Cardiac septum (tissue), 1 donor: Measurements from ENCODE around the genes REEP3 and CTNNA3.

DNA sequence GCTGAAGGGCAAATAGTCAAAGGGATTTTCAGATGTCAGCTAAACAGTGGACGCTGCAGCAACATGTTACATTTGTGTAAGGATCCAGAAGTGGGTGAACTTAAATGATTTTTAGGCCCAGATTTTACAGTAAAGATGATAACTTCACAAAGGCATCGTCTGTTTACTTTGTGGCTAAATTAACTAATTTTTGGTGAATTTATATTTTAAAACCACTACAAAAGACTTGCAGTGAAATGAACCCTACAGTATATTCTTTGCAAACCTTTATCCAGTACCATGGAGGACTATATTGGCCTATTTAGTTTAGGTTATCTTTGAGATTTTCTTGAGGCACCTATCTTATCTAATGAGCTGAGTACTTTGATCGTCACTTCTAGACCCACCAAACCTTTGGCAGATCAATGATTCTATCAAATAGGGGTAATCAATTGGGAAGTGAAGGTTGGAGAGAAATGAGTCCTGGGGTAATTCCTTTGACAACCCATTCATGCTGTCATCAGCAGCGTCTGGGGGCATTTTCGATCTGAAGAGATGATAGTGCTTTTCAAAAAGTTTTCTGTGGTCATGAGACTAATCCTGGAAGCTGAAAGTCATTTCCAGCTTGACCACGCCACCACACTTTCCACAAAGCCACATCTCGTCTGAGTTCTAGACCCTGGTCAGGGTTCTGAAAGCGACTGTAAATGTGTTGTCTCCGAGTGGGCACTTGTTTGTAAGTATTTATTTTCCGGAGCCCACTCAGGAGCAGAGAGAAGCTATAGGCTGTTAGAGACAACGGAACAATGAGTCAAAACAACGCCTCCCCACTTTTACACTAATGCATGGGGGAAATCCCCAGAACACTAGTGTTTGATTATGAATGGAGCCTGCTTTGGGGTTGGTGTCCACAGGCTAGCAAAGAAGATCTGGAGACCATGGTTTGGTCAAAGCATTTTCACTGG lies 4.9 kb downstream of the EGR2 start:
- PRO-cap: no peak

DNA sequence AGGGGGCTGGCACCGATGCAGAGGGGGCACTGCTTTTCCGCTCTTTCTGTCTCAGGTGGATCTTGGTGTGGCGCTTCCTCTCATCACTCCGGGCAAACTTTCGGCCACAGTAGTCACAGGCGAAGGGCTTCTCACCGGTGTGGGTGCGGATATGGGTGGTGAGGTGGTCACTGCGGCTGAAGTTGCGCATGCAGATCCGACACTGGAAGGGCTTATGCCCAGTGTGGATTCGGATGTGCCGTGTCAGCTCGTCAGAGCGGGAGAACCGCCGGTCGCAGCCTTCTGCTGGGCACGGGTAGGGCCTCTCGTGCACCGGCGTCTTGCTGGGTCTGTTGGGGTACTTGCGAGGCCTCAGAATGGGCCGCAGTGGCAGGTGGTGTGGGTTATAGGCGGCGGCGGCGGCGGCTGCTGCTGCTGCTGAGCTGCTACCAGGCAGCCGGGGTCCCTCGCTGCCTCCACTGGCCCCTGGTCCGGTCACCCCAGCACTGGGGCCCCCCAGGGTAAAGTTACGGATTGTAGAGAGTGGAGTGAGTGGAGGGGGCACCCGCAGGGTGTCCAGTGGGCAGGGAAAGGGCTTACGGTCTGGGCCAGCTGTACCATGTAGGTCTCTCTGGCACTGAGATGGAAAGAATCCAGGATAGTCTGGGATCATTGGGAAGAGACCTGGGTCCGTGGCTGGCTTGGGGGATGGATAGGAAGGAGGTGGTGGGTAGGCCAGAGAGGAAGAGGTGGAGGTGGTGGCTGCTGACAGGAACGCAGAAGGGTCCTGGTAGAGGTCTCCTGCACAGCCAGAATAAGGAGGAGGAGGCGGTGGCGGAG lies 2.6 kb downstream of the EGR2 start:
- PRO-cap: no peak

- PRO-cap: no peak
Observed at GRCh38 chr10:62924368-62924991, 108.3 kb upstream of the EGR2 start.

- PRO-cap: bidirectional peak, plus-strand start at chr10:62992642, minus-strand start at chr10:62992518
Observed at GRCh38 chr10:62992342-62992706, 140.8 kb upstream of the NRBF2 start.

- PRO-cap: no peak
Observed at GRCh38 chr10:63207172-63207935, 74.2 kb downstream of the NRBF2 start.

DNA sequence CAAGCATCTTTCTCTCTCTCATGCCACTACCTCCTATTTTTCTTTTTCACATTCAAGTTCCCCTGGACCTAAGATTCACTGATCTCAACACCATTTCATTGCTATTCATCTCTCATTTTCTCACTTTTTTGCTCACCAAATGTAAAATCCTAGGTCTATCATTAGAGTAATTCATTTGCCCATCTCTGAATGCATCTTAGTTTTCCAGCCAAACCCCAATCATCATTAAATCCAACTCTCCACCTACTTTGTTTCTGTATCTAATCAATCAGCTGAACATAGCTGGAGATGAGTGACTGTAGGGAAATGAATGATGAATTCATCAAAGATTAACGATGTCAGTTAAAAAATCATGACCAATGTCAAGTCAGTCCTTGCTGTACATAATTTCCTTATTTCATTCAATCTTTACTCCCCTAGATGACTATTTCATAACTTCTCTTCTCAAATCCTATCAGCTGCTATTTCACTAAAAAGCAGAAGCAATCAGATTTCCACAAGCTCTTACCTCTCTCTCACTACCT lies 28.8 kb downstream of the JMJD1C start:
- PRO-cap: no peak

- PRO-cap: no peak
Observed at GRCh38 chr10:63442413-63443312, 23.1 kb downstream of the JMJD1C start.

GRCh38 chr10:63521310-63522416 lies at the start of gene REEP3:
Gene REEP3 (plus strand): TSS chr10:63521401.
- PRO-cap: bidirectional peak, plus-strand start at chr10:63521403, minus-strand start at chr10:63521228; bidirectional peak, plus-strand start at chr10:63521997, minus-strand start at chr10:63521878; bidirectional peak, plus-strand start at chr10:63522045, minus-strand start at chr10:63522058; unidirectional peak, minus-strand start at chr10:63522104

DNA sequence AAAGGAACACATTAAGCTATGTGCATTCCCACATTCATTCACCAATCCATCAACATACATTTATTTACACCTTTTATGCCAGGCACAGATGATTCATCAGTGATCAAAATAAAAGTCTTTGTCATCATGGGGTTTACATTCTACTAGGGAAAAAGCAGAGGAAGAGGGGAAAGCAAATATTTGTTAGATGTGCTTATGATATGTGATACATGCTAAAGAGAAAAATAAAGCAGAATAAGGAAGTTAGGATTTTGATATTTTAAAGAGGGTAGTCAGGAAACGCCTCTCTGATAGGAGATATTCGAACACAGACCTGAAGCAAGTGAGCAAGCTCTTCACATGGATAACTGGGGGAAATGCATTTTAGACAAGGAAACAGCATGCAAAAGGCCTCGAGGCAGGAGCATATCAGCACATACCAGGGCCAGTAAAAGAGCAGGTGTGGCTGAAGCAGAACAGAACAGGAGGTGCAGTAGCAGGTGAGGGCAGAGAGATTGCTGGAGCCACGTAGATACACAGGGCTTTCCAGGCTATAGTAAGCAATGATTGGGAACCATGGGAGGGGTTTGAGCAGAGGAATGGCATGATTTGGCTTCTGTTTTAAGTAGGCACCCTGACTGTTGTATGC lies 67.4 kb downstream of the REEP3 start:
- PRO-cap: no peak

DNA sequence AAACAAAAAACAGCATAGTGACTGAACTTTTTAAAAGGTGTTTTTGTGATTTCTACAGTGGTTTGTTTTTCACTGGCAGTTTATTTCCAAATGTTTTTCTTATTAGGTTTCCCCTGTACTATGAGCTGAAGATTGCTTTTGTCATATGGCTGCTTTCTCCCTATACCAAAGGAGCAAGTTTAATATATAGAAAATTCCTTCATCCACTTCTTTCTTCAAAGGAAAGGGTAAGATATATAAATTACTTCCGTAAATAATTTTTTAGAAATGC lies 76.7 kb downstream of the REEP3 start:
- PRO-cap: no peak

- PRO-cap: no peak
Observed at GRCh38 chr10:63598872-63599418, 77.7 kb downstream of the REEP3 start.

GRCh38 chr10:64120060-64120791 lies 599.0 kb downstream of the REEP3 start:
- PRO-cap: no peak

DNA sequence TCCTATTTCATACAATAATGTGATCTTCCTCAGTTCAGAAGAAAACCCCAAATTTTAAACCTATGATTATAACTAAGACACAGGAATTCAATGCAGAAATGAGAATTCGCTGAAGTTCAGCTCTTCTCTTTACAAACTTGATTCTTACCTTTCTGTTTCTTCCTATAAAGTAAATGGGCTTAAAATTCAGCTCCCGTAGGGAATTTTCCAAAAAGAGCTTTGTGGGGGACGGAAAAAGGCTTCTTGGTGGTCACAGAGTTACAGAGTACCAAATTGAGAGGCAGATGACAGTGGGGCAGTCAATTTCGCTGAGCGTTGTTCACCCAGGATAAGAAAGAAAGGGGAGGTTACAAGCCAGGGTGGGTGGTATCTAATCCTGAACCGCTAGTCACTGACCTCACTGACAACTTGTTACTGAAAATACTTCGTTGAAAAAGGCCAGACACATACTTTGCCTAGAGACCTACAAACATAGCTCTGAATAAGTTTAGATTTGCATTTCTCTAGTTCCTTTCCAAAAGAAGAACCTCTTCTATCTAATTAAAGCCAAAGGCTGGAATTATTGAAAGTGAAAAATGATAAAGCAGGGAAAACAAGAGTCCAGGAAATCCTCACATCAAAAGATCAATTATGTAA lies at the start of gene CTNNA3:
Gene CTNNA3, minus strand, starts transcription at position 344 of the 636 bp plus-strand sequence.
- PRO-cap: bidirectional peak, plus-strand start at position 441 of the sequence, minus-strand start at position 321 of the sequence

DNA sequence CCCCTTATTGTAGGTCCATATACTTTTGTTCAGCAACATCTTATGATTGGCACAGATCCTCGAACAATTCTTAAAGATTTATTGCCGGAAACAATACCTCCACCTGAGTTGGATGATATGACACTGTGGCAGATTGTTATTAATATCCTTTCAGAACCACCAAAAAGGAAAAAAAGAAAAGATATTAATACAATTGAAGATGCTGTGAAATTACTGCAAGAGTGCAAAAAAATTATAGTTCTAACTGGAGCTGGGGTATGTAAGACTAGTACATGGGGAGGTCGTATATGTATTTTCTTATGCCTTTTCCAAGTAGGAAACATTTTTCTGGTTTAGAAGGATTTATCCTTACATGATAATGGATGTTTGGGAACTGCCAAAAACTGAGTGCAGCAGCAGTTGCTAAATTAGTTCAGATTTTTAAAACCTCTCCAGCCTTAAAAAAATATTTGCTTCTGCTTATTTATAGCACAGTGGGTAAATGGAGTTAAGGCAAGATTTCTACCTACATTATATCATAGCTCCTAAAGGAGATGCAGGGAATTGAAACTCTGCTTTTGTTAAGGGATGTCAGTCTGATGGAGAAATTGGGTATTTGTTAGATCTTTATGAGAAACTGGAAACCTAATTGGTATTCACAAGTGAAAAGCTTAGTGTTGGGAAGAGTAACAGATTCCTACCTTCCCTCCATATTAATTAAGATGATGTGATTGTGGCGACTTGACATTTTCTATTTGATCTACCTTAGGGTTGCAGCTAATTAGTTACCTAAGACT lies 4.6 kb downstream of the SIRT1 start:
- PRO-cap: no peak

- PRO-cap: no peak
Observed at GRCh38 chr10:68005417-68006144, 69.5 kb downstream of the HERC4 start.

- PRO-cap: no peak
Observed at GRCh38 chr10:68053997-68054432, 21.1 kb downstream of the HERC4 start.

DNA sequence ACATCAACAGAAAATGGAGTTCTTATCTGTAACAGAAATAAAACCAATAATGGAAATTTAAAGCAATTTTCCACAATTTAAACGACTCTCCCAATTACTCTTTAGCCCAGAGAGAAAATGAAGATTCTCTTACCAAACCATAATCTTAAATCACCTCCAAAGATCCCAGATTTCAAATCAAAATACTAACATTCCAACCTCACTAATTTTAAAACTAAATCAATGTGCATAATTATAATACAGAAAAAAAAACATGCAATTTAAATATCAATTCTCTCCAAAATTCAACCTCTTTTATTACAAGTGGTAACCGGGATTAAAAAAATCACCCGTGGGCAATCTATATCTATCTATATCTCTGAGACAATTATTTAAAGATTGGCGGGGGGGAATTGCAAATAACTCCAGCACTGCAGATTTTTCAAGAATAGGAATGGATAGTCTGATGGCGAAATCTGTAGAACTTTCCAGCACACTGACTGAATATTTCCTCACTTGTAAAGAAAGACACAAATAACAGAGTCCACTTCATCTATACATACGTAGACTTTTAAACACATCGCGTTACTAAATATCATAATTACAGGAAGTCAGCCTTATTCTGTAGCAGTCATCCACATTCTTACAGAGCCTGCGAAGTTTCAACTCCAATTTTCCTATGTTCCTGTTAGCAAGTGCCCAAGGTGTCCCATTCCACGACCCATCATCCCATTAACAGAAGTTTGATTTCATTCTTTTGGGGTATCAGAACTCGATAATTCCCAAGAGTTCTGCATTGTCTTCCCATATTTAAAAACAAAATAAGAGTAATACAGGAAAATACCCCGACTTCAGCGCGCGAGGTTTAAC lies 1.2 kb downstream of the HERC4 start:
- PRO-cap: no peak

DNA sequence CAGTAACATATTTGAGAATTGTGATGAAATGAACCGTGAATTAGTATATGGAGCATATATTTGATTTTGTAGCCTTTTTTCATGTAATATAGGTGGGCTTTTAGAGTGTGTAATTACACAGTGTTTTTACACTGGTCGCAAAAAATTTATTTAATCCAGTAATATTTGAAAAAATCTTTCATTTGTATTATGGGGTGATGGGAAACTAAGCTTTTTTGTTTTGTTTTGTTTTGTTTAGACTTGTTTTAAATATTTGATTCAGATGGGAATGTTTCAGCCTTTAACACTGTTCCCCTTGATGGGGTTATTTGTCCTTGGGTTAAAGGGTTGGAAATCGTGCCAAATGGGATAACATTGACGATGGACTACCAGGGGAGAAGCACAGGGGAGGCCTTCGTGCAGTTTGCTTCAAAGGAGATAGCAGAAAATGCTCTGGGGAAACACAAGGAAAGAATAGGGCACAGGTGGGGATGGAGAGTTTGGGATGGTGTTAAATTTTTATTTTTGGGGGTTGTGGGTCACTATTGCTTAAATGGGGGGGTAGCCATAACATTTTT lies 4.9 kb upstream of the PBLD start:
- PRO-cap: no peak

- PRO-cap: no peak
Observed at GRCh38 chr10:68338115-68339064, 5.7 kb upstream of the PBLD start.

GRCh38 chr10:68779851-68780589 lies 47.3 kb upstream of the STOX1 start:
- PRO-cap: no peak